Measurements from ENCODE around the gene ALDH5A1.

- PRO-cap, result no peak
Observed at GRCh38 chr6:24401461-24402043, 1.2 kb upstream of the MRS2 start.

DNA sequence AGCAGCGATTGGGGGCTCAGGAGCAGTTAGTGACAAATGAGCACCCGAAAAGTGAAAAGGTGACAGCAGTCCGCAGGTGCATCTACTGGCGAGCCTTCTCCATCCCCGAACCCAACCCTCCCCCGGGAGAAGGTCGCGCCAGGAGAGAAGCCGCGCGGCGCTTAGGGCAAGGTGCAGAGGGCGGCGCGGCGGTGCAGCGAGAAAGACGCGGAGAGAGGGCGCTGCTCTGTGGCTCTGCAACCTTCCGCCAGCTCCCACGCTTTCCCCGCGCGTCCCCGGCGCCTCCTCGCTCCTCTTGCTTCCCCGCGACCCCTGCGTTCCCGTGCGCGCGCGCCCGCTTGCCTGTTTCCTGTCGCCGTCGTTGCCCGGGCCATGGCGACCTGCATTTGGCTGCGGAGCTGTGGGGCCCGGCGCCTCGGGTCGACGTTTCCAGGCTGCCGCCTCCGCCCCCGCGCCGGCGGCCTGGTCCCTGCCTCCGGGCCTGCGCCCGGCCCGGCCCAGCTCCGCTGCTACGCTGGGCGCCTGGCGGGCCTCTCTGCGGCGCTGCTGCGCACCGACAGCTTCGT lies at the start of gene ALDH5A1:
Gene ALDH5A1, plus strand, starts transcription at position 345 of the 566 bp plus-strand sequence.
- PRO-cap, result unidirectional peak, plus-strand start at position 141 of the sequence; bidirectional peak, plus-strand start at position 174 of the sequence, minus-strand start at position 207 of the sequence

GRCh38 chr6:24667259-24667430 lies 268 bp downstream of the ACOT13 start:
- PRO-cap, result bidirectional peak, plus-strand start at chr6:24667280, minus-strand start at chr6:24667192

- PRO-cap, result no peak
Observed at GRCh38 chr6:24718545-24718888, 437 bp downstream of the C6orf62 start.

DNA sequence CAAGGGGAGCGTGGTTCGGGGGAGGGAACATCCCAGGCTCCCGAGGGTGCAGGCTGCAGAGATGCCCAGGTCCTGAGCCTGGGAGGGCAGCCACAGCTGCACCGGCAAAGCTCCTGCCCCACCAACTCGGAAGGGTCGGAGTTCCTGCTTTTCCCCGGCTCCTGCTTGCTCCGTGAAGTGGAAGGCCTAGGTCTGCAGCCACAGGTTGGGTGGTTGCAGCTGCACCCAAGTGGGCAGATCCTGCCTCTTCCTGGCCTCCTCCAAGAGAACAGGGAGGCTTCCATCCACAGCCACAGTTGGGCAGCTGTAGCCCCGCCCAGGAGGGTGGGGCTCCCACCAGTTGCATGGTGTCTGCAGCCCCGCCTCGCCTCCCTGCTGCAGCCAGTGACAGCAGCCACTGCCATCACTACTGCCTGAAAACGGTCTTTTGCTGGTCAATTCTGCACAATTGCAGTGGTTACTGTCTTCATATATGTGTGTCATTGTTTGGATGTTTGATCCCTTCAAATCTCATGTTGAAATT lies 13.3 kb upstream of the GMNN start:
- PRO-cap, result no peak

DNA sequence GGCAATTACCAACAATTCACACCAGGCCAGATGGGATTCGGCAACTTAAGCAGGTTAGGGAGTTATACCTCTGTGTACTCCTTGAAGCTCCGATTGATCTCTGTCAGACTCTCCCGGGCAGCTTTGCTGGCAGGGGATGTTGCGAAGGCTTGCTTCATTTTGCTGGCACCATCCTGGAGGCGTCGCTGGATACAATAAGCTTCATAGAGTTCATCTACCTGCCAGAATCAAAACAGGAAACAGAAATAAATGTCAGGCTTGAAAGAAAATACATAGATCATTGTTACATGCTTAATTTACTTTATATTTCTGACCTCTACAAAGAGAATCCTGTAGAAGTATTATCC lies 66.5 kb upstream of the ARMH2 start:
- PRO-cap, result no peak

- PRO-cap, result no peak
Observed at GRCh38 chr6:24899720-24900505, 35.8 kb downstream of the RIPOR2 start.

DNA sequence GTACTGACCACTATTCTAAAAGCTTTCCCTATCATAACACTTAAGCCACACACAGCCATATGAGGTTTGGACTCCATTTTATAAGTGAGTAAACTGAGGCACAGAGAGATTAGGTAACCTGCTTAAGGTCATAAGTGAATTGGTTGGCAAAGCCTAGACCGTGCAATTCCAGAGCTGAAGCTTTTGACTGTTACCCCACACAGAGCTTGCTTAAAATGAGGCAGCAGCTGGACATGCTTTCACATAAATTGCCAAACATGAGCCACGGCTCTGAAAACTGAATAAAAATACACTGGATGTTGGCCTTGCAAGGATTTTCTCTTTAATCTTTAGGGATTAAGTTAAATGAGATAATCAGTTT lies 2.5 kb downstream of the RIPOR2 start:
- PRO-cap, result no peak

- PRO-cap, result no peak
Observed at GRCh38 chr6:24961004-24961526, 25.3 kb upstream of the RIPOR2 start.

- PRO-cap, result no peak
Observed at GRCh38 chr6:25035889-25036620, 100.3 kb upstream of the RIPOR2 start.

DNA sequence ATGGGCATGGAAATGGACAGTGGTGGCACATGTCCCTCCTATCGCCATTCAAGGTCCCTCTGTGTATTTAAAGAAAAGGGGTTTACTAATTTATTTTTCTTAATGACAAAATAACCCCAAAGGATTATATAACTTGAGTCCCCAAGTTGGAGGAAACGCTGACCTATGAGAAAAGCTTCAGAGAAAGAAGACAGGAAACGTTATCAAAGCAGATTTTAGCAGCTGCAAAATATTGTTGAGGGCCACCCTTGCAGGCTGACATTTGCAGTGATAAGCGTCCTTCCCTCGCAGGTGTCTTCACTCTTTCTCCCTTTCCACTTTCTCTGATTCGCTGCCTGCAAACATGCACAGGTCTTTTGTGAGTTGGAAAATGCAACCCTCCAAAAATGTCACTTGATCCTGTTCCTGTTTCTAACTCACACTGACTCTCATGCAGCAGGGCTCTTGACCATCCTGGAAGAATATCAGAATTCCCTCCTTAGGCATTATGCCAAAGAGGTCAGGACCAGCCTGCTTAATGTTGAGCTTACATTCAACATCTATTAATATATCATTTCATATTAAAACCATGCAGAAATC lies 103.3 kb upstream of the RIPOR2 start:
- PRO-cap, result no peak

- PRO-cap, result no peak
Observed at GRCh38 chr6:25105188-25105754, 169.5 kb upstream of the RIPOR2 start.

DNA sequence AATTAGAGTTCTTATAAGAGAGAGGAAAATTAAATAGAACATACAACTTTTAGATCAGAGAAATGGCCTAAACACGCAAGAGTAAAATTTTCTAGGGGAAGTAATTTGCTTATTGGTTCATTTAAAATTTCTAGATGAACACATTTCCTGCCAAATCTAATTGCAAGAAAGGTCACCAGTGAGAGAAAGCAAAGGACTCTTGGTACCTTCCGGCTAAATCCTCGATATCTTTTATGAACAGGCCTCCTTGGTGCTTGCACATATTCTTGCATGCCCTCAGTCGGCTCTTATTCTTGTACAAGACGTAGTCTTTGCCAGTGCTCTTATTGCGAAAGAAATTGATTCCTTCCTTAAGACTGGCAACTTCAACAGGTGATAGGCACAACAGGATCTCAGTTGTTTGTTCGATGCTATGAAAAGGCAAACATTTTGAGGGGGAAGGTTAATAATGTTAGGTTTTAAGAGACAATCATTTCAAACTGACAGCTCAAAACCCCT lies 141.7 kb upstream of the CARMIL1 start:
- PRO-cap, result no peak

- PRO-cap, result no peak
Observed at GRCh38 chr6:25179190-25179570, 100.0 kb upstream of the CARMIL1 start.

GRCh38 chr6:25275253-25275802 lies 3.8 kb upstream of the CARMIL1 start:
- PRO-cap, result no peak

DNA sequence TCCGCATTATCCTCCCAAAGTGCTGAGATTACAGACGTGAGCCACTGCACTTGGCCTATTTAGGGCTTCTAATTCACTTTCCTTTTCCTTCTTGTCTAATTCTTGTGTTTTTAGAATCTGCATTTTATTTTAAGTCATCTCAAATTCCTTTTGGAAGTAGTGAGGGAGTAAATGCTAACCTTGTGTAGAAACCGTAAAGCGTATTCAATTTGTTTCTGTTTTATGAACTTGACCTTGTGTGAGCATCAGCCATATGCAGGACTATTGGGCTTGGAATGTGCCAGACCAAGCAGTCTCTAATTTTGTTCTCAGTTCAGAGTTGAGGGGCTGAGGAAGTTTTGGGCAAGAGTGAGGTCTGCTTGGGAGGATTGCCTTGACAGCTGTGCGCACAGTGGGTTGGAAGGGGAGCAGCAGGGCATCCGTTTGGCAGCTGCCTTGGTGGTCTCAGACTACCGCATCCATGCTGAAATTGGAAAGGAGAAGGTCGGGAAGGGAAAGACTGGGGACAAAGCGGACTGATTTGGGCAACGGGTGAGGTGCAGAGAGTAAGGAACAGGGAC lies 38.7 kb downstream of the CARMIL1 start:
- PRO-cap, result no peak

DNA sequence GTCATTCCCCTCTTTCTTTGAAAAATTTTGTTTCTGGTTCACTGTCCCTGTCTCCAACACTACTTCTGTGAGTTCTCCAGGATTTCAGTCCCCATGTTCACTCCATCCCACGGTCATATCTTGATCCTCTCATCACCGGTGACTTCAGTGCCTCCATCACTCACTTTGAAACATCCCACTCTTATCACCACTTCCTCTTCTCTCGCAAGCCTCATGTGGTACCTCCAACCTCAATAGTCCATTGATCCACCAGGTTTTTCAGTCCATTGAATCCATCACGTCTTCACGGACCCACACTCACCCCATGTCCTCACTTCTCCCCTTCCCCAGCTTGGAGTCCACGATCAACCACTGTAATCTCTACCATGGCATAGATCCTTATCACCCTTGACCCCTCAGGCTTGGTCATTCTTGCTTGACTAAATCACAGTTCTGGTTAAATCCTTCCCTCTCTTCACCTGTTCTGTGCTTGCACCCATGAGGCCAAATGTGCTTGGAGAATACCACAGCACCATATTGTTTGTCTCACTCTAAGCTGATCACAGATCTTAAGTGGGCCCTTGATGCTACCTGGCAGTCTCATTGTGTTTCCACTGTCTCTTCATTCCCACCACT lies 64.9 kb downstream of the CARMIL1 start:
- PRO-cap, result no peak

GRCh38 chr6:25451904-25452656 lies 172.9 kb downstream of the CARMIL1 start:
- PRO-cap, result no peak

GRCh38 chr6:25755342-25755917 lies 888 bp downstream of the SLC17A4 start:
- PRO-cap, result no peak

DNA sequence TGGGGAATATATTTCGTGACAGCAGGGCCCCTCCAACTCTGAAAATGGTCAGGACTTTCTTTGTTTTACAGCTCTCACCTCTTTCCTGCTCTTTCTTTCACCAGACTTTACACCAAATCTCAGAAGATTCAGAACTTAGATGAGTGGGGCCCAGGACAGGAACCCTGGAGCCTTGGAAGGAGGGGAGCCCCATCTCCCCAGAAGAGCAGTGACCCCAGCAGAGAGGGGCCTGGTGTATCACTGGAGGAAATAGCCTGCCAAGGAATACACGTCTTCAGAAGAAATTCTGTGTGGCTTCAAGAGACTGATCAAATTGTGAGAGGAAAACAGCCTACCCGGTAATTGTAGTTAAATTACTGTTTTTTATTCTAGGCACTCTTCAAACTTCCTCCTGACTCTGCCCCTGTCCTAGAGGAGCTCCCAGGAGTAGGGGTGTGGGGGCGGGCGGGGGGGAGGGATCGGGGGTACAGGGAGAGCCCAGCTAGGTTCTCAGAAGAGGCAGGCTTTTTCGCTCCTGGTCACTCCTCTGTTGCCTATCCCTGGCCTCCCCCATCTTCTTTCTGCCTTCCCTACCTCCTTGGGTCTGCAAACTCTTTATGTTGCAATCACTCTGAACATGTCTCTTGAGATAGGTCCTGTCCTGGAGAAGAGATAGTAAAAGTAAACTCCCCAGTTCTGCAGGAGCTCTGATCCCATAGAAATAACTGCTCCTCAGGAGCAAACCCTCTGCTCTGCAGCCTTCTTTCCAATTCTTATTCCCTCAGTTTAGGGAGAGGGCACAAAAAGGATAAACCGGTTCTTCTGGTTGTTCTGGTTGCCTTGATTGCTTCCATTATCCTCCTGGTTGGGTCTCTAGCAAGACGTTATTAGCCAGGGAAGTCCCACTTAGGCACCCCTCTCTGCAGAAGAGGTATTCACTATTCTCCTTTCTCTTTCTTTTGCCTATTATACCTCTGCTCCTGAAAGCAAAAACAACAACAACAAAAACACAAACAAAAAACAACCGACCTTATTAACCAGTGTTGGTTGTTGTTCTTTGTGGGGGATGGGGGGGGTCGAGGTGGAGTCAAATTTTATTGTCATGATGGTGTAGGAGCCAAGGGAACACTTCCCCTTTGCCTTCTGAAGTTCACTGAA lies 711 bp downstream of the TRIM38 start:
- PRO-cap, result bidirectional peak, plus-strand start at position 832 of the sequence, minus-strand start at position 562 of the sequence

Measured in Calu3 (cell line).